A375 (cell line): ENCODE results near the genes MLH3 and JDP2.

- RAMPAGE, long total RNA = no peak
Observed at GRCh38 chr14:74326551-74327012, 21.7 kb upstream of the VRTN start.

- RAMPAGE, long total RNA = no peak
Observed at GRCh38 chr14:74504627-74505218, 11.2 kb downstream of the ISCA2 start.

- RAMPAGE, long total RNA = no peak
Observed at GRCh38 chr14:74618453-74618768, 6.4 kb upstream of the LTBP2 start.

GRCh38 chr14:74619706-74620419 is 7.8 kb upstream of the LTBP2 start:
- RAMPAGE, long total RNA = no peak

- RAMPAGE, long total RNA = no peak
Observed at GRCh38 chr14:74656925-74657417, 44.9 kb upstream of the LTBP2 start.

DNA sequence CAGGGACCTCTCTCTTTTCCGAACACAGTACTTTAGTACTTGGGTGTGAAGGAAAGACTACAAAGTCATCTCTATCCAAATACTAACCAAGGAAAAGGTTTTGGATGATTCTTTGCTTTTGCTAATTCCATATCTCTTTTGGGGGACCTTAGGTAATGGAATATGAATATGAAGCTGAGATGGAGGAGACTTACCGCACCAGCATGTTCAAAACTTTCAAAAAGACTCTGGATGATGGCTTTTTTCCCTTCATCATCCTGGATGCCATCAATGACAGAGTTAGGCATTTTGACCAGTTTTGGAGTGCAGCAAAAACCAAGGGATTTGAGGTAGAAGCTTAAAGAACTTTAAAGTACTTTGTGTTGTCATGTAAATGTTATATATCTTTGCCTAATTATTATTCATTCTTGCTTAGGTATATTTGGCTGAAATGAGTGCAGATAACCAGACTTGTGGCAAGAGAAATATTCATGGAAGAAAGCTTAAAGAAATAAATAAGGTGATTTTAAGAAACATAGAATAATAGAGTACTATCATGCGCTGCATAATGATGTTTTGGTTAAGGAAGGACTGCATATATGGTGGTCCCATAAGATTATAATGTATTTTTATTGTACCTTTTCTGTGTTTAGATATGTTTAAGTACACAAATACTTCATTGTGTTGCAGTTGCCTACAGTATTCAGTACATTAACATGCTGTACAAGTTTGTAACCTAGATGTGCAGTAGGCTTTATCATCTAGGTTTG is 53.8 kb downstream of the YLPM1 start:
- RAMPAGE, long total RNA = no peak

DNA sequence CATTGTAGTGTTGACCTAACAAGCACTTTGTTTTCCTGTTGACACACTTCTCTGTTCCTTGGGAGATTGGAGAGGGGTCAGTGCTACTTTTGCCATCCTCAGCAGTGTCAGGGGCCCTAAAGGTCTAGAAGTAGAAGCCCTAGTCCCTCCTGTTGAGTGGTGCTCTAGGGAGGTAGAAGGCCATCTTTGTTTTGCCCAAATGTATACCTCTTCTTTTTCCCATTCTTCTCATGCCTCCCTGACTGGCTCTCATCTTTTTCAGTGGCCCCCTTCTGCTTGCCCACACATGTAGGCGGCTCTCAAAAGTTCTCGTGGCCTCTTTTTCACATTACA is 17.2 kb downstream of the DLST start:
- RAMPAGE, long total RNA = no peak

GRCh38 chr14:74904682-74905283 is 18.3 kb downstream of the RPS6KL1 start:
- RAMPAGE, long total RNA = no peak

DNA sequence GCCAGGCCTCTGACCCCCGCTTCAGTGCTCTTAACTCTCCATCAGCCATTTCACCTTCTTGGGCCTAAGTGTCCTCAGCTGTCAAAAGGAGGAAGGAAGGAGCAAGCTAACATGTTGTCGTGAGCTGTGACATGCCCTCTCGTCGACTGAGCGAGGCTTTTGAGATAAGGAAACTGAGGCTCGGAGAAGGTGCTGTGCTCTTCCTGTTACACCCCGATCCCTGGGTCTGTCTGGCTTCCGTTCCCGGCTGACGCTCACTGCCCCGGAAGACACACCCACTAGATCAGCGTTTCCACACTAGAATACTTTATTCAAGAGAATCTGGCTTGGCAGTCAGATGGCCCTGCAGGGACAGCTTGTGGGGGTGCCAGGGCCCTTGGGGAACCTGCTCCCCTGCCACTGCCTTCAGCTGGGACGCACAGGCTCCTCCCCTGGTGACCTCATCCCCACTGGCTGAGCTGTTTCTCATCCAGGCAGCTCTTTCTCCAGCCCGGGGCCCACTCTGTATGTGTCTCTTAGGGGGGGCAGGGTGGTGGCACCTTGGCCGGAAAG is 13.8 kb downstream of the PGF start:
- RAMPAGE, long total RNA = no peak

GRCh38 chr14:75050735-75051889 is at the start of gene MLH3:
Gene MLH3 (minus strand): TSS chr14:75051467.
- RAMPAGE, long total RNA = no peak

GRCh38 chr14:75201134-75201661 is 24.8 kb upstream of the TMED10 start:
- RAMPAGE, long total RNA = no peak

- RAMPAGE, long total RNA = no peak
Observed at GRCh38 chr14:75242429-75243066, 36.1 kb upstream of the FOS start.

GRCh38 chr14:75273305-75274009 is 5.2 kb upstream of the FOS start:
- RAMPAGE, long total RNA = no peak

- RAMPAGE, long total RNA = no peak
Observed at GRCh38 chr14:75280760-75281736, 2.4 kb downstream of the FOS start.

DNA sequence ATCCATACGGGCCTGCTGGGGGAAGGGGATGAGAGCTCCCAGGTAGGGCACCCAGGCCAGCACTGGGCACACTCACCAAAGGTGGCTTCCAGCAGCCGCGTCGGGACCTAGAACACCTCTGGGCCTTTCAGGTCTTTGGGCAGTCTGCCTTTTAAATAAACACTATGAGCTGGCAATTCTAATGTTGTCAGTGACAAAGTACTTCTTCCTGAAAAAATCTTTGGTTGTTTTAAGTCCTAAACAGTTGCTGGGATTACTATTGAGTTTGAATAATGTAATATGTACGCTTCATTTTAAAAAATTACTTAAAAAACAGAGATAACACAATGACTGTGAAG is 13.7 kb downstream of the FOS start:
- RAMPAGE, long total RNA = no peak

DNA sequence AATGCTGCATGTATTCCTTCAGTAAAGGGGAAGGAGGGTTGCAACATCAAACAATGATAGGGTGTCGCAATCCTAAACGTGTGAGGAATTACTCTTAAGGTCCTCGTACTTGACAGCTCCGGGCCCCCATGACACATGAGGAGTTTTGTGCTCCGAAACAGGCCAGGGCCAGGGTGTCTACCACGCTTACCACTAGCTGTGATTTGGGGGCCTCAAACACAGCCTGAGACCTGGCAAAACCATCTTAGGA is 20.4 kb downstream of the FOS start:
- RAMPAGE, long total RNA = no peak

DNA sequence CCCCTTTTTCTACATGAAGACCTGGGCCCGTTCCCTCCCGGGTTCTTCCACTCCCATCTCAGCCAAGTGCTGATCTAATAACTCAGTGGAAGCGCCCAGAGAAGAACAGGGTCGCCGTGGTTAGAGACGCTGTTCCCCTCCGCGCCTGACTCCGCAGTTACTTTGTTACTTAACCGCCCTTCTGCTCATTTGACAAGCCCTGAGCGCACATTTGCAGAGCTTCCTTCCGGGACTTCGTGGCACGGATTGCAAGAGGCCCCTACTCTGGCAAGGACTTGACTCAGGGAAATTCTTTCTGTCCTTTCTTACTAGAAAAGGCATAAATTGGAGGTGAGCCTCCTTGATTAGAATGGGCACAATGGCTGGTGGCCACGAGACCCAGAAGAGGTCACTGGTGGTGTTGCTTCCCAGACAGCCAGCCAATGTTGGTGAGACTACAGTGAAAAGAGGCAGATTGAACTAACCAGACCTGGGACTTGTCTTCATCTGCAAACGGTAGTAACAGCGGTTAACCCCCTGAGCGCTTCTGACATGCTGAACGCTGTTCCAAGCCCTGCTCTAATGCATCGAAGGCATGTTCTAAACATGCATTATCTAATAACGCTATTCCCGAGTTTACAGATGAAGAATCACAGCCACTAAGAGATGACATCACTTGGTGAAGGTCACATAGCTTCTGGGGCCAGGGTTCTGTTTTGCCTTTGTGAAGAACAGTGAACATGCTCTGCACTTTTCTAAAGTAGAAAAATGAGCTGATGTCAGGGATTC is 55.7 kb downstream of the FOS start:
- RAMPAGE, long total RNA = no peak

DNA sequence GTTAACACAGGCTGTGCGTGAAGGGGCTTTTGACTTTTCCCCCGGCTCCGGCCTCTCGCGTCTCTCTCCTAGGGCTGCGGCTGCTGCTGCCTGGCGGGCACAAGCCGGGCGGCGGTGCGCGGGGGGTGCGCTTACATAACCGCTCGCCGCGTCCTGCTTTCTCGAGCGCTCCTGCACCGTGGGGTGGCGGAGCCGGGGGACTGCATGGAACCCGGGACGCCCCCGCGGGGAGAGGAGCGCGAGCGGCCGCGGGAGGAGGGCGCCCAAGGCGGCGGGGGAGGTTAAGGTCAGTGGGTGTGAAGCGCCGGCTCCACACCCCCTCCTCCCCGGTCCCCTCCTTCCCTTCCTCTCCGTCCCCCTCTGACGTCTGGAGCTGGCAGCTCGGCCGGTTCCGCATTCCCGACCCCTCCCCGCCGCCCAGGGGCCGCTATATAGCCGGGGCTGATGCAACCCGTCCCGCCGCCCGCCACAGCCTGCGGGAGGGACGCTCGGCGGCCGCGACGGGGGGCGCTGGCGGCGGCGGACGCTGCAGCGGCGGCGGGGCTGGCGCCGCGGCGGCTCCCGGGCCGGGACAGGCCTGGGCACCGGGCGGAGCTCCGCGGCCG is at the start of gene JDP2:
Gene JDP2 (plus strand): TSS at position 459 of the 605 bp plus-strand sequence.
- RAMPAGE, long total RNA = no peak

DNA sequence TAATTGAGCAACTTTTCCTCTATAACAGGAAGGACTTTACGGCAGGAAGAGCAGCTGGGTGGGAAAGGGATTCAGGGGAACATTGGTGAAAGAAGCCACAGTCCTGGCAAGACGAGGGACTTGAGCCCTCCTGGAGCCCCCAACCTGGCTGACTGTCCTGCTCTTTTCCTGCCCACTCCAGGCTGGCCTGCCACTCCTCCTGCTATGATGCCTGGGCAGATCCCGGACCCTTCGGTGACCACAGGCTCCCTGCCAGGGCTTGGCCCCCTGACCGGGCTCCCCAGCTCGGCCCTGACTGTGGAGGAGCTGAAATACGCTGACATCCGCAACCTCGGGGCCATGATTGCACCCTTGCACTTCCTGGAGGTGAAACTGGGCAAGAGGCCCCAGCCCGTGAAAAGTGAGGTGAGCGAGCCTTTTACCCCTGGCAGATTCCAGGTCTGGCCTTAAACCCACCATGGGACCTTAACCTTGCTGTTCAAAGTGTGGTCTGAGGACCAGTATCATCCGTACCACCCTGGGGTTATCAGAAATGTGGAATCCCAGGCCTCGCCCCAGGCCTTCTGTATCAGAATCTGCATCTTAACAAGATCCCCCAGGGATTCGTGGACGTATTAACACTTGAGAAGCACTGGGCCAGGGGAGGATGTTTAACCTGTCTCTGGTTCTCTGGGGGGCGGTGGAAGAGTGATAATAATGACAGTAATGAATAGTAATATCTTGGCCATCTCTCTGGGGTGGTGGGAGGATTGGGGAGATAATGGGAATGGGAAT is 10.1 kb downstream of the JDP2 start:
- RAMPAGE, long total RNA = no peak

DNA sequence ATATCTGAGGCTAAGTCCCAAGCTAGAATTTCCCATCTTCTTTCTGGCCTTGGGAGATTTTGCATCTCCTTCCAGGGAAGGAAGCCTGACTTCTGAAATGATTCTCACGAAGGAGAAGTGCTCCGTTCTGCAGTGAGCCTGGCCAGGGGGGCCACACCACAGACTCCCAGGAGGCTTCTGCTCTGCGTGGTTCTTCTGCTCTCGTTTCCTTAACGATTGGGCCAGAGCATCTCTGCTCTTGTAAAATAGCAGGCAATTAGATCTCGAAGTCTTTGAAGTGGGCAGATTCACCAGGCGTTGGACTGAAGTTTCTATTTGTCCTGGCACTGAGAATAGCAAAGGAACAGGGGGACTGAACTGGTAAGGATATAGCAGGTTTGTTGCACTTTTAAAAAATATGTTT is 6.6 kb upstream of the BATF start:
- RAMPAGE, long total RNA = no peak